Umbilical cord (tissue), 2 donors: ENCODE results near the gene DYNC1I2.

DNA sequence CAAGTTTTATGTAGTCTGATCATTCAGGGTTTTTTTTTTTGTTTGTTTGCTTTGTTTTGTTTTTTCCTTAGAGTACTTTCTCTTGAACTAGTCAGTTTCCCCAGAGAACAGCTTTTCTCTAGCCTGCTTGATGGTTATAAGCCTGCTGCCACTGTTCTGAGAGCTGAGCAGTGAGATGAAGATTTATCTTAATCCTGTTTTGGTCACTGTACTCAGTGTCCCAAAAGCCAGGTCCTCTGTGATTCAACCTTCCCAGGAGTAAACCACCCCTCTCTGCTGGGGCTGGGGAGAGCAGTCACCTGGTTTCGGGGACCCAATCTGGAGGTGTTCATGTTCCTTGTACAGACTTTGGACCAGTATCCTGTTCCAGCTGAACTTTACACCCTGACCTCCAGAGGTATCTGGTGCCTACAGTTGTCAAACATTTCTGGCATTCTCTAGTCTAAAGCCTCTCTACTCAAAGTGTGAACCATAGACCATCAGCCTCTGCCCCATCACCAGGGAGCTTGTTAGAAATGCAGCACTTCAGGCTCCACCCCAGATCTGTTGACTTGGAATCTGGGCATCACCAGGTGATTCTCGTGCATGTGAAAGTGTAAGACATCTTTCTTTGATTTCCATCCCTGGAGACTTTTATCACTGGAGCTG lies 22.1 kb downstream of the CERS6 start:
- RAMPAGE, long total RNA, result no peak

DNA sequence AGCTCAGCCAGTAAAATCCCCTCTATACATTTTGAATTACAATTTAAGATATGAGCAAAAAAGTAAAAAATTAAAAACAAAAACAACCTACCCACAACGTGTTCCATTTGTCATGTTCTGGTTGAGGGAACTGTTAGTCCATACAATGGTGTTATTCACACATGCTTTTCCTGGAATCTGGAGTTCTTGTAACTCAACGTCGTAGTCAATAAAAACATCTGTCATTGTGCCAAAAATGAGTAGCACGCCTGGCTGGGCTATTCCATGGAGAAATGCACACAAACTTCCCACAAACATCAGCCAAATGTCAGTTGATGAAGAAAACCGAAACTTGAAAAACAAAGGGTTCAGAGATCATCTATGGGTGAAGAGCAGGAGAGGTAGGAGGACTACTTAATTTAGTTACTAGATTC lies 17.9 kb downstream of the ABCB11 start:
- RAMPAGE, long total RNA, result no peak

DNA sequence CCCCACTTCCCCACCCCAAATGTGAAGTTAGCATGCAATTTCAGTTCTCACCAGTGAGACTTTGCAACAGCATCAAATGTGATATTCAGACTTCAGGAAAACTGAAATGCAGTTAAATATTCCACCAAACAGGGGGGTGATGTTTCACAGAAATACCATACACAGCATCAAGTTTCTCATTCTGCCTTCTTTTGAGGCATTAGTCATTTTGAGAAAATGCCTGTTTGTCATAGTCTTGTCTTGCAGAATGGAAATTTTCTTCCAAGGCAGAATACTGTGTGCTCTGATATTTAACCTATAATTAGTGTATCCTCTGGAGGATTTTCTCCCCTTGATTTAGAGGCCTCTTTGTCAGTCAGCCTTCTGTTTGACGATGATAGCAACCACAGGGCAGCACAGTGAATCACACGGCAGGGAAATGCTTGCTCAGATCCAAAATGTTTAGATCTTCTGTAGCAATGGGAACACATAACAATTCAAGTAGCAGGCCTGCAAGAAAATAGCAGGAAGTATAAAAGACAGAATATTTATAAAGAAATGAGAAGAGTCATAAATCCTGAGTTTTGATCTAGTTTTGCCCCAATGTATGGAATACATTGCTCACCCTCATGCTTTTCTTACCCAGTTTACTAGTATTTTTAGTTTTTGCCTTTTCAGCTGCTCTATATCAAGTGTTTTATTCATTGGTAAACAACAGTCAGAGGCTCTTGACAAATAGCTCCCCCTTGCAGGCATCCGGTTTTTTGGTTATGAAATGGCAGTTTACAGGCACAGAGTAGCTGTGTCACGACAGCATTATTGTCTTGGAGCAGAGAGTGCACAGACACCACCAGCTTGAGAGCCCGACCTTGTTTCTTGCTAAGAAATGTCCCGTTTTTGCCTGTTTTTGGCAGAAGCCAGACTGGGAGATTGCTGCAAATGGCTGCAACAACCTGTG lies 185.0 kb downstream of the MYO3B start:
- RAMPAGE, long total RNA, result no peak

GRCh38 chr2:170530037-170530710 lies 185.0 kb upstream of the SP5 start:
- RAMPAGE, long total RNA, result no peak

- RAMPAGE, long total RNA, result no peak
Observed at GRCh38 chr2:170715709-170716539, 787 bp downstream of the SP5 start.

DNA sequence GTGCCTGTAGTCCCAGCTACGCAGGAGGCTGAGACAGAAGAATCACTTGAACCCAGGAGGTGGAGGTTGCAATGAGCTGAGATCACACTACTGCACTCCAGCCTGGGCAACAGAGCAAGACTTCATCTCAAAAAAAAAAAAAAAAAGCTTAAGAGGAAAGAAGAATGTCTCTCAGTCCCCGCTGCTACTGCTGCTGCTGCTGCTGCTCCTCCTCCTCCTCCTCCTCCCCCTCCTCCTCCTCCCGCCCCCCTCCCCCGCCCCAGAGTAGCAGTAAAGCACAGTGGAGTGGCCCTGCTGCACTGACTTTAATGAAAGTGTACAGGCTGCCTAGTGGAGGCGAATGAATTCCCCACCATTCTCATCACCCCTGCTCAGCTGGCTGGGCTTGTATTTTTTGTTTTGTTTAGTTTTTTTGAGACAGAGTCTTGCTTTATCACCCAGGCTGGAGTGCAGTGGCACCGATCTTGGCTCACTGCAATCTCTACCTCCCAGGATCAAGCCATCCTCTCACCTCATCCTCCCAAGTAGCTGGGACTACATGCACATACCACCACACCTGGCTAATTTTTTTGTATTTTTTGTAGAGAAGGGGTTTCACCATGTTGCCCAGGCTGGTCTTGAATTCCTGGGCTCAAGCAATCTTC lies 34.3 kb downstream of the GORASP2 start:
- RAMPAGE, long total RNA, result no peak

- RAMPAGE, long total RNA, result no peak
Observed at GRCh38 chr2:171039159-171039725, 110.2 kb downstream of the GORASP2 start.

DNA sequence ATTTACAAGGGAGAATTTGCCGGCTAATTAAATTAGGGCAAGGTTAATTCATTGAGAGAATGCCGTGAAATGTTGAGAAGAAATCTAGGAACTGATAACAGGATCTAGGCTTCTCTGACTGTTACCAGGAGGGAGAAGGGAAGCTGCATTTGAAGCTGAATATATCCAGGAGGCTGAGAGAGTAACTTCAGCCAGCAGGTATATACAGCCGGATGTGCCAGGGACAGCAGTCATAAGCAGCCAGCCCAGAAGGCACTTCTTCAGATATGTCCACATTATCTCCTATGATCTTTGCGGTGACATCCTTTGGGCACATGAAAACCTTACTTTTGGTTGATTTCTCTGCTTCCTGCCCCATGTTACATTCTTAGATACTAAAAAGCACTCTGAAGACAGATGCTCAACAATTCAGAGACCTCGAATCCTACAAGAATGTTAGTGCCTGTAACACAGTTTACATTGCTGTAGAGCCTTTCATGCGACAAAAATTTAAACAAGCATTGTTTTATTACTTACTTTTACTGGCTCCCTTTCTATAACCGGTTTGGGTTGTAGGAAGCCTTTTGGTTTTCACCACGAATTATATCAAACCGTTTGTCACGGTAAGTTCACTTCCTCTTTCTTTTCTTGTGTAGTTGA lies 50.2 kb upstream of the TLK1 start:
- RAMPAGE, long total RNA, result no peak

DNA sequence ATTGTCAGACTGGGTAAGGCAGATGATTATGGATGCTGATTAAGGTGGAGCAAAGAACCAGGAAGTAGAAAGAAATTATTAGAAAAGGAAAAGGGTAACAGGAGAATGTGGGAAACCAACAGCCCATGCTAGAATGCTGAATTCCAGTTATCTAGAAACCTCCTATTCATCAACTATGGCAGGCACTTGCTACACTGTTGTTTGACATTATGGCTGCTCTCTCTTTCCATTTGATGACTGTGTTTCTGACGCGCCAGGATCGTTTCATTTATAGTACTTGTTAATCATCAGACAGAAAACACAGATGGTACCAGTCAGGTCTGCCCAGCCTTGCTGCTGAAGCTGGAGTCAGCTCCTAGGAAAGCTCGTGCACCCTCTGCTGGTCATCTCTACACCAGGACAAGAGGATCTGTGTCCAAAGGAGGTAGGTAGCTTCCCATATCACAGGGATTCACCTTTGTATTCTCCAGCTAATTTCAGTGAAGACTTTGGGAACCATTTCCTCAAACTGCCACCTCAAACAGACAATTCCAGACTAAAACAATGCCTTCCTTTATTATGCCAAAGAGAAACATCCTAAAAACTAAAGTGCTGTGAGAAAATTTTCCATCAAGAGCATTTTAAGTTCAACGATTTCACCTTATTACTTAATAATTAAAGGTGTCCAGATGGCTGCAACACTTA lies 17.8 kb downstream of the METTL8 start:
- RAMPAGE, long total RNA, result no peak

DNA sequence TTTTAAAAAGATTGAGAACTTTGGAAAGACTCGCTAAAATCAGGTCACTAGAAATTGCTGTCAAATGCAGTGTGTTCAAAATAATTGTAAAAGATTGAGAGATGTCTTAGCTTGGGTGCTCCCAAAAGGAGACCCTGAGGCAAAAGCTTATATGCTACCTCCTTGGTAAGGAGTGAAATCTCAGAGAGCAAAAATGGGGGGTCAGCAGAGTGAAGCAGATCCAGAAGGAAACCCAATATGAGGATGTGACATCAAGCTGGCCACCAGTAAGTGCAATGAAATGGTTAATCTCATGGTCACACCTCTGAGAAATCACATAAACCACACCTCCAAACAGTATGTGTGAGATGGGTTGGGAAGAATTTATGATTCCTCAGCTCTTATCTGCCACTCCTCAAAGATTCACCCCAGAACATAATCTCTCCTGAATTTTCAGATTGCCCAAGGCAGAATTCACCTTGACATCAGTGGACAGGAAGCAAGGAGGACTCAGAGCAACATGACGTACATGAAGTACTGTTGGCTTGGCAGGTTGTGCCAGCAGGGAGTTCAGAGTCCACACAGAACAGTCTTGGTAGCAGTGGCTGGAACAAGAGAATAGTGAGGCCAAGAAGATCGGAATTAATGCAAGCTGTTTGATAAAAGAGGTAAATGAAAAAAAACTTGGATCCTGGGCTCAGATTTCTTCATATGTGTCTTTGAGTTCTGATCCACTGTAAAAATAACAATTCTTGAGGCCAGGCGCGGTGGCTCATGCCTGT lies 31.8 kb upstream of the CYBRD1 start:
- RAMPAGE, long total RNA, result no peak

- RAMPAGE, long total RNA, result no peak
Observed at GRCh38 chr2:171516809-171517319, 5.4 kb upstream of the CYBRD1 start.

DNA sequence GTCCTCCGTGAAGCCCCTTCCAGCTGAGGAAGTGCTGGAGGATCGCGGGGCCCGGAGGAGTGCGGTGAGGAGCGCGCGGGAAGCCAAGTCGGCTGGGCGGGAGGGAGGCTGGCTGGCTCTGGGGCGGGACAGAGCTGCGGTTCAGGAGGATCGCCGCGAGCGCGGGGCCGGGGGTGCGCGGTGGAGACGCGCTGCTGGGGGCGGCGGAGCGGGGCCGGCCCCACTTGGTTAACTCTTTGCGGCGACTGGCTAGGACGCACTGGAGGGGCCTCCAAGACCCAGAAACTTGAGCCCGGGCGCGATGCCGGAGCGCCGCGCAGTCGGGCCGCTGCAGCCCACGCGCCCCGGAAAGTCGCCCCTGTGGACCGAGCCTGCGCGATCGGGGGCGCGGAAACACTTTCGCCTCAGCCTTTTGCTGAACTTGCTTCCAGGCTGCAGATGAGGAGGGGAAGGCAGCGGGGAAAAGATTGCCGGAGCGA lies 564 bp downstream of the CYBRD1 start:
- RAMPAGE, long total RNA, result no peak

GRCh38 chr2:171687105-171687595 lies at the start of gene DYNC1I2:
Gene DYNC1I2, plus strand, starts transcription at chr2:171687469.
- RAMPAGE, long total RNA, result start-site peak on the plus strand at chr2:171687467-171687498, 151 and 107 reads in 2 replicates

GRCh38 chr2:172095931-172096275 lies 6.8 kb downstream of the DLX2 start:
- RAMPAGE, long total RNA, result no peak

GRCh38 chr2:172252156-172252700 lies 149.5 kb upstream of the DLX2 start:
- RAMPAGE, long total RNA, result no peak

DNA sequence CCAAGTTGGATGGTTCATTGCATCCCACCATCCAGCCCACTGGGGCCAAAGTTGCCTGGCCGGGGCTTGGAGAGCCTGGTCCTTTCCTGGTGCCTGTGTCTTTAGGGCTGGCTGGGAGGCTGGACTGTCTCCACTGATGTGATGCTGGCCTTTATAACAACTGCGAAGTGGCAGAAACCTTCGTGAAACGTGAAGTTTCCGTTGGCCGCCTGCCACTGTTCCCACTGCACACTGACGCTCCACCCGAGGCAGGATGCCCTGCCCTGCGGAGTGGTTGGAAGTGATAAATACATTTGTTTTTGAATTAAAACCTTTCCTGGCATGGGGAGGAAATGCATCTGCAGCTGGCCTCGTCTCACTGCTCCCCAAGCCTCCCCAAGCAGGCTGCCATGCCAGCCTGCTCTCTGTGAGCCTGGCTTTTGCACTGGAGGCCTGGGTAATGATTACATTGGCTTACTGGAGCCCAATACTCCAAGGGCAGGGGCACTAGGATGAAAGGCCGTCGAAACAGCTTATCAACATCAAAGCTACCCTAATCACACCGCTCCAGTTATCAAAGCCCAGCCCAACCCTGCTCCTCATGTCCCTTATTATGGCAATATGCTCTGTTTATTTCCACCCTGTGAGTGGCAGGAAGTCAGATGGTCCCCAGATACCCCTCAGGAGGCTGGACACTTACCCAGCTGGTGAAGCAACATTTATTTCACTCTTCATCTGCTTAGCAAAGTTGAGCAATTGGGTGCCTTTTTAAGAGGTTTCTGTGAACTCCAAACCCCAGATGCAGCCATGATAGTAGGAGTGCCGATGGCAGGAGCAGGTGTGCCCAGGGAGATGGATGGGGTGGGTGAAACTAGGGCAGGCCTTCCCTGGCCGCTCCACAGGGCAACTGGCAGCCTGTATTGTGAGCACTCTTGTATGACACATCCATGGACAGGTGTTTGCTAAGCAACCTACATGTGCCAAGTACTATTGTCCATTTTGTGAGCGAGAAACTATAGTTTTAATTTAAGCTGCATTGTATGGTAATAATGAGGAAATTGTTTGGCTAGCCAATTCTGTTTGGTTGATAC lies 97.4 kb upstream of the ITGA6 start:
- RAMPAGE, long total RNA, result no peak

GRCh38 chr2:172434764-172435437 lies 7.5 kb downstream of the ITGA6 start:
- RAMPAGE, long total RNA, result no peak

DNA sequence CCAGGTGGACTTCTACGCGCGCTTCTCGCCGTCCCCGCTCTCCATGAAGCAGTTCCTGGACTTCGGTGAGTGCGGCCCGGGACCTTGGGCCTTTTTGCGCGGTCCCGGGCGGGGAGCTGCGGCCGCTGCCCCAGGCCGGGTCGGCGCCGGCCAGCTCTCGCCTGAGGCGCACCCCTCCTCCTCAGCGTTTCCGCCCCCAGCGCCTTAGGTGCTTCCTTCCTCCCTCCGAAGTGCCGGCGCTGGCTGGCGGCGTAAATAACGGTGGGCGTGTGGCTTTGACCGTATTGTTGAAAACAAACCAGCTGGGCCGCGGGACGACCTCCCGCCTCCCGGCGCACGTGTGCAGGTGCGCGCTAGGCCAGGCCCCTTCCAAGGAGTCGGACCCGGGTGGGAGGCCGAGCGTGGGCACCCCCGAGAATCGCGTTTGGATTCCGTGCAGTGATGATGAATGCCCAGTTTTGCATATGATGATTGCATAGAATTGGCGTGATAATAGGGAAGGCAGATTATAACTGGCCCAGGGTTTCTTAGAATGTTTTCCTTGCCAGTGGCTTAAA lies 470 bp downstream of the PDK1 start:
- RAMPAGE, long total RNA, result no peak

- RAMPAGE, long total RNA, result no peak
Observed at GRCh38 chr2:172556839-172557234, 947 bp downstream of the PDK1 start.

DNA sequence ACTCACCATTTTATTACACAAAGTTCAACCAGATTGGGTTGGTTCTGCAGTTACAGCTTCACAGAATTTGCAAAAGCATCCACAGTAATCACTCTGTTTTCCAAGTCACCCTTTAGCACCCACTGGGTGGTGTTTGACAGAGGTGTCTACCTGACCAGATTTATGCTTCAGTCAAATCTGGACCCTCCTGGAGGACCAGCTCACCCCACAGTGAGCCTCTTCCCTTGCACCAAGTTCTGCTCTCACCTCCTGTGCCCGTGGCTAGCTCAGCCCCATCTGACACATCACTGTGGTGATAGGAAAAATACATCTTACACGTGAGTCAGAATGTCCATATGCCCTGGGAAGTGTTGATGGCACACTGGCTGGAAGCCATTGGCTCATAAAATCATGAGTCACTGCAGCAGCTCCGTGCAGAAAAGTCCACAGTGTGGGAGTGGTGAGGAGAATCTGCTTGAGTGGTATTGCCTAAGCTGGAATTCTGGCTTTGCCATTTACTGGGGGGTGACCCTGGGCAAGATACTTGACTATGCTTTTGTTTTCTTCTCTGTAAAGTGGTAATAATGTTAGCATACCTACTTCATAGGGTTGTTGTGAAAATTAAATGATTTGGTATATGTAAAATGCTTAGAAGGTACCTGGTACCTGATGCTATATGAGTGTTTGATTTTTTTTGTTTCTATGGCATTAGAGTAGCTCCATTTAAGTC lies 42.6 kb upstream of the RAPGEF4 start:
- RAMPAGE, long total RNA, result no peak